ENCODE data around the gene TTC1.

DNA sequence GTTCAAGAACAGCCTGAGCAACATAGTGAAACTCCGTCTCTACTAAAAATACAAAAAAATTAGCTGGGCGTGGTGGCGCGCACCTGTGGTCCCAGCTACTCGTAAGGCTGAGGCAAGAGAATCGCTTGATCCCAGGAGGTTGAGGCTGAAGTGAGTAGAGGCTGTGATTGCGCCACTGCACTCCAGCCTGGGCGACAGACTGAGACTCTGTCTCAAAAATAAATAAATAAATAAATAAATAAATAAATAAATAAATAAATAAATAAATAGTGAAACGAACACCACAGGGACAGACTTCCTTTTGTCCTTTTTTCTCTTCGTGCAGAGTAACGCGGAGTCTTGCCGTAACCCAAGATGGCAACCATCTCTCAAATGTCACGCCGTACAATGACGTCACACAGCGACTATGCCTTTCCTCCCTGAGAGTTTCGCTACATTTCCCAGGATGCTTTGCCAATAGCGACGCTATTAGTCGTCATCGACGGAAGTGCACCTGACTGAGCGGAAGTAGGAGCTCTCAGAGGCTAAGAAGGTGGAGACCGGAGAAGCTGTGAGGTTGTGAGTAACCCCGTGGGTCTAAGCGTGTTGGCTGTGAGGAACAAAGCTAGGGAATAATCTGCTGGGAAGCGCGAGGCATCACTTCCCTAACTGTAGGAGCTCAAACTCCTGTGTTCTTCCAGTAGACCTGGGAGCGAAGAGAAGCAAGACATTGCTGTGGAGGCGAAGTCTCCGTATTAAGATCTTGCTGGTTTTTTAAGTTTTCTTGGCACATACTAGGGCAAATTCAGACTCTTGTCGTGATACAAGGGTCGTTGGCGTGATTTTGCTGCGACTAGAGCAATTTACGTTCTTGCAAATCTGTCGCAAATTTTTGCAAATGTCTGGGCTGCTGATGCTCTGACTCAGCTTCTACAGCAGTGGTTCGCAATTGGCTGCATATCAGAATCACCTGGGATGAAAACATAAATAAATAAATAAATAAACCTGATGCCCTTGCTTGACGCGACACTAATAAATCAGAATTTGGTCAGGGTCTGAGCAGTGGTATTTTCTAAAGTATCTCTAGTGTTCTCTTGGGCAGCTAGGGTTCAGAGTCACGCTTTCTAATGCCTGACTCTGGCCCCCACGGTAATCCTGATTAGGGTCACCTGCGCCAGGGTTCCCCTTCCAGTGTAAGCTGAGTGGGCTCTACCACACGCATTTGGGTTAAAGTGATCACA, at the start of gene TTC1:
Gene TTC1, plus strand, starts transcription at position 504 of the 1,220 bp plus-strand sequence.
- PRO-cap = unidirectional peak, plus-strand start at position 520 of the sequence
- RAMPAGE, long total RNA, 3 experiments = start-site peak on the plus strand in 3 of 3 experiments, centred at positions 507 to 517 of the sequence, 155 to 971 reads per replicate

DNA sequence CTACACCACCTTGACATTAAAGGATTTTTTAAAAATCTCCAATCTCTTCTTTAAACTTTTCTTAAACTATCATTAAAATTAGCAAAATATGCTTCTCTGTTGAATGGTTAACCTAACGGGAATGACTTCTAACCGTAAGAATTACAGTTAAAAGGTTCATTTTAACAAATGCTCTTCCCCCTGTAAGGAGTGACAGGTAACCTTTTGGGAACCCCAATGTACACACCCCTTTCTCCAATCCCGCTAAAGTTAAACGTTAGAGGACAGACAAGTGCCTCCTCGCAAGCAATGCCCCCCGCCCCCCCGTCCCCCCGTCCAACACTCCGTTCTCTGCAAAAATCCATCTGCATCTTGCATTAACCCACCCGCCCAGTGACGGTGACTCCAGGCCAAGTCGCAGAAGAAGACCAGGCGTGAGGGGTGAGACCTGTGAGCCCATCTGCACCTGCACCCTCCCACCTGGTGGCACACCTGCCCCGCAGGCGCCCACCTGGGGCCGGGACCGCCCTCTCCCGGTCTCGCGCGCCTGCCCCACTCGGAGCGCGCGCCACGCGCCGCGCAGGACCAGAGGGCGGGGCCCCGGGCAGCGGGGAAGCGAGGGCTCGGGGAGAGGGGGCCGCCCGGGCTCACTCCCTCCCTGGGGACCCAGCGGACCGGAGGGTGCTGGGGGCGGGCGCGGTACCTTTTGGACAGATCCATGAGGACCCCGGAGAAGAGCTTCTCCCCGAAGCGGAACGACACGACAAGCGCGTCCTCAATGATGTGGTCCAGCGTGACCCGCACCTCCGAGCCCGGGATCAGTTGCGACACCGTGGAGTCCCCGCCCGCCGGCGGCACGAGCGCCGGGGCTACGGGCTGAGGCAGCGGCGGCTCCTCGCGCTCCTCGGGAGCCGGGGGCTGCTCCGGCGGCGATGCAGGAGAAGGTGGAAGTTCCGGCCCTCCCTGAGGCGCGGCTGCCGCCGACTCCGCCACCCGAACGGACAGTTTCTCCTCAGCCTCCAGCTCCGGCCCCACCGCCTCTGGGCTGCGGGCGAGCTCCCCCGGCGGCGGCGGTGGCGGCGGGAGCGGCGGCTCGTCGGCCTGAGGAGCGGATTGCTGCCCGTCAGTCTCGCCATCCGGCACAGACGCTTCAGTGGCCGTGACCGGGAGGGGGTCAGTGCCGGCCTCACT, 742 bp downstream of the PWWP2A start:
- PRO-cap = unidirectional peak, plus-strand start at position 836 of the sequence
- RAMPAGE, long total RNA, 3 experiments = no peak in any of the 3 experiments

- PRO-cap = no peak
- RAMPAGE, long total RNA, 3 experiments = no peak in any of the 3 experiments
Measured at GRCh38 chr5:160287288-160288147, 24.8 kb downstream of the CCNJL start.

DNA sequence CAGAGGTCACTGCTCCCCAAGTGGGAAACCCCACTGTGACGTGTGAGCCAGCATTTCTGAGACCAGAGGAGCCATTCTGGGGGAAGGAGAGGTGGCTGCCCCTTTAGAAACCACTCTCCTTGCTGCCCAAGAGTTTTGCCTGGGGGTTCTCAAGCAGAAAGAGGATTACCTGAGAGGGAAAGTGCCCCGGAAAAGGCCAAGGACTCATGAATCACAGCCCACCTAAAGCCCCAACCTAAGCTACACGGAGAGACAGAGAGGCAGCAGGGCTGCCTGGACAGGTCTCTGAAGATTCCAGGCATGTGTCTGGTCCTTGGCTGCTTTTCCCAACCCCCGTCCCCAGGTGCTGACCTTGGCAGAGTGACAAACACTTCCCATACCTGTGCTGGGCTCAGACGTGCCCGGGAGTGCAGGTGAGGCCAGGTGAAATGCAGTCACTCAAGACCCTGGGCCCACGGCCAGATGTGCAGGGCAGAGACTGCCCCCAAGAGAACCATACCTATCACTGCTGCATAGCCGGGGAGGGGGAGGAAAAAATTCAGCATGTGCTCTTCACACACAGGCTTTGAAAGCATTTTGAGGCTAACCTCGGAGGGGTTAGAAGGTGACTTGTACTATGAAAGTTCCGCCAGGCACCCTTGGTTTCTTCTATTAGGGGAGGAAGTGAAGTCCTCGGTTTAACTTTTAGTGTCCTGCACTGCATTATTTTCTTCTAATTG, 22.7 kb downstream of the CCNJL start:
- PRO-cap = no peak
- RAMPAGE, long total RNA, 3 experiments = no peak in any of the 3 experiments

DNA sequence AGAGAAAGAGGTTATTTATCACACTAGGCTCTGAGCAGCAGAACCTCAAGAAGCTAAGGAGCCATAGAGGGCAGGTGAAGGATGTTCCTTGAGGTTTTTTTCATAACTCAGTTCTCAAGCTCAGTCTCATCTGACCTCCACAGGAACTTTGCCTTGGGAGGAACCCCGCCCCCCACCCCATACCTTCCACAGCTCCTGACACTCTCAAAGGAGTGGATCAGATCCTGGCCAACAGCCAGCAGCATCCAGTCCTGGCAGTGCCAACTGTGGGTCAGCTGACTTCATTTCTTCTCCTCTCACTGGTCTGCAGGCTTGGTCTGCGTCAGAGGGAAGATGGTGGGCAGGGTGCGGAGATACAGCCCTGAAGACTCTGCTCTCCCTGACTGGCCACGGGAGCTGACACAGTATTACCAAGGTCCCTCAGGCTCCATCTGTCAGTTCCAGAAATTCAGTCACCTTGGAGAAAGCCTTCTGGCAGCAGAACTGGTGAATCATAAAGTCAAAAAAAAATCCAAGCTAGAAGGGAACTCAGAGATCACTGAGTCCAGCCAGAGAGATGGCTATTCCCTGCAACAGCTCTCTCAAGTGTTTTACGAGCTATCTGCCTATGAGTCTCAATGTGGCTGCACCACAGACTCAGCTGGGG, 28.1 kb downstream of the C1QTNF2 start:
- PRO-cap = no peak
- RAMPAGE, long total RNA, 3 experiments = no peak in any of the 3 experiments

DNA sequence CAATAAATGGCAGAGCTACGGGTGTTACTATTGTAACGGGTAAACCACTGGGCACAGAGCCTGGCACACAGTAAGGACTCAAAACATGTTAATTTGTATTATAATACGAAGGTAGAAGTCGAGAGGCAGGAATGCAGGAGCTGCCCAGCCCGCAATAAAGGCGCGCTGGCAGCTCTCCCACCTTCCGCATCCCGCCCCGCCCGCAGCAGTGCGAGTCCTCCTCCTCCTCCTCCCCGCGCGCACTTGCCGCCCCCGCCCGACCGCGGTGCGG, 259 bp downstream of the C1QTNF2 start:
- PRO-cap = no peak
- RAMPAGE, long total RNA, 3 experiments = no peak in any of the 3 experiments

DNA sequence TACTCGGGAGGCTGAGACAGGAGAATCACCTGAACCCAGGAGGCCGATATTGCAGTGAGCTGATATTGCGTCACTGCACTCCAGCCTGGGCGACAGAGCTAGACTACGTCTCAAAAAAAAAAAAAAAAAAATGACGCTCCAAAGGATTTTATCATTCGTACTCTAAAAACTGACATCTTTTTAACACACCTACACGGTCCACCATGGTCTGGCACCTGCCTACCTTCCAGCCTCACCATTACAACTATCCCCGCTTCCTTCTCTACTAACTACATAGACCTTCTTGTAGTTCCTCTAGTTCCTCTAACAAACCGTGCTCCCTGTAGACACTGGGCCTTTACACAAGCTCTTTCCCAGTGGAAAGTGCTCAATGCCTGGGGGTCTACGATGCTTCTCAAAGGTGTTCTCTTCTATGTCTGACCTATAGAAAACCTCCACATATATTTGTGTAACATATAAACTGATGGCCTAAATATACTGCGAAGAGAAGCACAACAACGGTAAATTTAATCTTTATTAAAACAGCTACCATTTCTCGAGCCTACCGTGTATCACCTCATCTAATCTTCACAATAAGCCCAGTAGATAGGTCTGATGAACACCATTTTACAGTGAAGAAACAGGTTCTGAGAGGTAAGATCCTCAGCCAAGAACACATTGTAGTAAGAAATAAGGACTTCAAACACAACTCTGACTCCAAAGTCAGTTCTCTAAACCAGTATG, 1.0 kb downstream of the SLU7 start:
- PRO-cap = no peak
- RAMPAGE, long total RNA, 3 experiments = no peak in any of the 3 experiments

- PRO-cap = no peak
- RAMPAGE, long total RNA, 3 experiments = no peak in any of the 3 experiments
Measured at GRCh38 chr5:160799146-160799608, 52.8 kb downstream of the ATP10B start.

- PRO-cap = no peak
- RAMPAGE, long total RNA, 3 experiments = no peak in any of the 3 experiments
Measured at GRCh38 chr5:160926273-160926924, 74.4 kb upstream of the ATP10B start.

GRCh38 chr5:161139171-161139463, 287.1 kb upstream of the ATP10B start:
- PRO-cap = no peak
- RAMPAGE, long total RNA, 3 experiments = no peak in any of the 3 experiments

DNA sequence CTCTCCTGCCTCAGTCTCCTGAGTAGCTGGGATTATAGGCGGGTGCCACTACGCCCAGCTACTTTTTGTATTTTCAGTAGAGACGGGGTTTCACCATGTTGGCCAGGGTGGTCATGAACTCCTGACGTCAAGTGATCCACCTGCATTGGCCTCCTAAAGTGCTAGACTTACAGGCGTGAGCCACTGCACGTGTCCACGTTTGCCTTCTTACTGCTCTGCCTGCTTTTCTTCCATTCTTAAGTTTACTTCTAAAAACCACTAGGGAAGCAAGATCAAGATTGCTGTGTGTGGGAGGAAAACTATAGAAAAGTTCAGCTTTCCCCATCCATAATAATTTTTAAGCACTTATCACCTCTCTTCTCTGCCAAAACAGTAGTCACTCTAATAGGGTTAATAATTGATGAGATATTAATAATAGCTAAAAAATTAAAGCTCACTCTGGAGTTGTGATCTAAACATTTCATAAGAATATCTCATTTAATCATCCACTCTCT, 317.1 kb upstream of the ATP10B start:
- PRO-cap = no peak
- RAMPAGE, long total RNA, 3 experiments = no peak in any of the 3 experiments

DNA sequence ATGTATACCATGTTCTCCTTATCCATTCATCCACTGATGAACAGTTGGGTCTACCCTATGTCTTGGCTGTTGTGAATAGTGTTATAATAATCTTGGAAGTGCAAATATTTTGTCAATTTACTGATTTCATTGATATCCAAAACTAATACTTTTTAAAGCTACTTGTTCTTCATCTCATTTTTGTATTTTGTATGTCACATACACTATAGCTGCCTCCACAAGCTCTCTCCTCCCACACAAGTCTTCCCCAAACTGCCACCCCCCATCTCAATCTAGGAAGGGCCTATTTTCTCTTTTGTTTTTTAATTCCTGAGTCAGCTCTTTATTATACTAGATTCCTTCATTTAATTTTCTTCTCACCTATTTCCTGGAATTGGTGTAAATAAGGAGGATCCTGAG, 277.5 kb downstream of the GABRB2 start:
- PRO-cap = no peak
- RAMPAGE, long total RNA, 3 experiments = no peak in any of the 3 experiments

GRCh38 chr5:161685805-161686167, 265 bp downstream of the GABRA6 start:
- PRO-cap = no peak
- RAMPAGE, long total RNA, 3 experiments = no peak in any of the 3 experiments

- PRO-cap = no peak
- RAMPAGE, long total RNA, 3 experiments = no peak in any of the 3 experiments
Measured at GRCh38 chr5:162158200-162158569, 90.6 kb downstream of the GABRG2 start.

DNA sequence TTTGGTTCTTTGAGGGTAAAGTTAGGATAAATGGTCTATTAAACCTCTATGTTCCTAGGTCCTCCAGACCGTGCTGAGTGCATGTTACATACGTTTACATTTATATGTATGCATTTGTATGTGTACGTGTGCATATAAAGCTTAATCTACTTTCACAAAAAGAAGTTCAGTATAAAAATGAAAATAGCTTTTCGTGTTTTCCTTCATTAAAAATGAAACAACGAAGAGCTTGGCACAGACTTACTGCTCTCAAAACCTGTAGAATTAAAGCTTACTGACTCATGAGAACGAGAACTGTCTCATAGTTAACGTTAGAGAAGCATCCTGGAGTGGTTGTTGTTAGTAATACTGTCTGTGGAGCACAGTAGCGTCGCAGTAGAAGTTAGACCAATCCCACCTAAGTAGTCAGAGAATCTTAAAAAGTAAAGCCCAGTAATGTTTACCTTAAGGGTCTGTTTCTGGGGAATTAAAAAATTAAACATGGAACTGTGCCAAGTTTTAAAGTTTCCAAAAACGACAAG, 1.3 kb downstream of the MAT2B start:
- PRO-cap = no peak
- RAMPAGE, long total RNA, 3 experiments = no peak in any of the 3 experiments

GRCh38 chr5:163509072-163509901, 3.9 kb downstream of the MAT2B start:
- PRO-cap = no peak
- RAMPAGE, long total RNA, 3 experiments = no peak in any of the 3 experiments

GRCh38 chr5:163565668-163566247, 60.3 kb downstream of the MAT2B start:
- PRO-cap = no peak
- RAMPAGE, long total RNA, 3 experiments = no peak in any of the 3 experiments

DNA sequence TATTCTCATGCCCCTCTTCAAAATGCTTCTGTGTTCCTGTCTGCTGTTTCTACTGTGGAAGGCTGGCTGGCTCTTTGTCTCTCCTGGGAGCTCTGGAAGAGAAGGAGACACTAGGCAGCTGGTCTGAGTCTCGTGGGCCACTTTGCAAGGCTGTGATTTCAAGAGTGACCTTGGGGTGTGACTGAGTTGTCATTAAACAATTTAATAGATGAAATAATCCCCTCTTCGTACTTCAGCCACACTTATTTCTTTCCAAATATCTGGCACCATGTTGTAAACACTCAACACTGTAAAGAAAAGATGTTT, 200.6 kb downstream of the MAT2B start:
- PRO-cap = no peak
- RAMPAGE, long total RNA, 3 experiments = no peak in any of the 3 experiments

DNA sequence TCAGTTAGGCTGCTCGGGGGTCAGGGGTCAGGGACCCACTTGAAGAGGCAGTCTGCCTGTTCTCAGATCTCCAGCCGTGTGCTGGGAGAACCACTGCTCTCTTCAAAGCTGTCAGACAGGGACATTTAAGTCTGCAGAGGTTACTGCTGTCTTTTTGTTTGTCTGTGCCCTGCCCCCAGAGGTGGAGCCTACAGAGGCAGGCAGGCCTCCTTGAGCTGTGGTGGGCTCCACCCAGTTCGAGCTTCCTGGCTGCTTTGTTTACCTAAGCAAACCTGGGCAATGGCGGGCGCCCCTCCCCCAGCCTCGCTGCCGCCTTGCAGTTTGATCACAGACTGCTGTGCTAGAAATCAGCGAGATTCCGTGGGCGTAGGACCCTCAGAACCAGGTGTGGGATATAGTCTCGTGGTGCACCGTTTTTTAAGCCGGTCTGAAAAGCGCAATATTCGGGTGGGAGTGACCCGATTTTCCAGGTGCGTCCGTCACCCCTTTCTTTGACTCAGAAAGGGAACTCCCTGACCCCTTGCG, 833.8 kb upstream of the TENM2 start:
- PRO-cap = no peak
- RAMPAGE, long total RNA, 3 experiments = no peak in any of the 3 experiments

DNA sequence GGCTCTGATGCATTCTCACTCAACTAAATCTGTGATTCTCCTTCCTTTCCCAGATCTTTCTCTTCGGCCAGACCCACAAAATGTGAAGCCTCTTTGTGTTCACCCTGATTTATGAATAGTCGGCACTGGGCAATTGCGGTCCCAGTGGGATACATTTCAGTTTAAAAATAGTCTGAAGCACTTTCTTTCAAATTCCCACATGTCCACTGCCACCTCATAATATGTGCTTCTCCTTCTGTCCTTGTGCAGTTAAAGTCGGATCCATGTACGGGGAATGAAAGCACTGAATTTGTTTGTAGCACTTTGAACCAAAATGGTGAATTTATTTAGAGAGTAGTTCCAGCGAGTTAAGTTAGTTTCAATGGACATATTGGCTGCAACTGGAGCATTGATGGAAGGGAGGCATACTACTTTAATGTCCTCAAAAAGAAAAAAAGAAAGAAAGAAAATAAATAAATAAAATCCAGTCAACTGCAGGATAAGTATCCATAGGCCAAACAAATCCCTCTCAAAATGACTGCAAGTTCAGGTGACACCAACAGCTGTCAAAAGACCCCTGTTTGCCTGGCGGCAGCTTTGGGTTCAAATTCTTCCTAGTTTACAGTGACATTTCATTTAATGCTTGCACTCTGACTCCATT, 317.4 kb downstream of the TENM2 start:
- PRO-cap = no peak
- RAMPAGE, long total RNA, 3 experiments = no peak in any of the 3 experiments